Placental pericyte (primary cell): ENCODE data around the genes RNFT2 and WSB2.

DNA sequence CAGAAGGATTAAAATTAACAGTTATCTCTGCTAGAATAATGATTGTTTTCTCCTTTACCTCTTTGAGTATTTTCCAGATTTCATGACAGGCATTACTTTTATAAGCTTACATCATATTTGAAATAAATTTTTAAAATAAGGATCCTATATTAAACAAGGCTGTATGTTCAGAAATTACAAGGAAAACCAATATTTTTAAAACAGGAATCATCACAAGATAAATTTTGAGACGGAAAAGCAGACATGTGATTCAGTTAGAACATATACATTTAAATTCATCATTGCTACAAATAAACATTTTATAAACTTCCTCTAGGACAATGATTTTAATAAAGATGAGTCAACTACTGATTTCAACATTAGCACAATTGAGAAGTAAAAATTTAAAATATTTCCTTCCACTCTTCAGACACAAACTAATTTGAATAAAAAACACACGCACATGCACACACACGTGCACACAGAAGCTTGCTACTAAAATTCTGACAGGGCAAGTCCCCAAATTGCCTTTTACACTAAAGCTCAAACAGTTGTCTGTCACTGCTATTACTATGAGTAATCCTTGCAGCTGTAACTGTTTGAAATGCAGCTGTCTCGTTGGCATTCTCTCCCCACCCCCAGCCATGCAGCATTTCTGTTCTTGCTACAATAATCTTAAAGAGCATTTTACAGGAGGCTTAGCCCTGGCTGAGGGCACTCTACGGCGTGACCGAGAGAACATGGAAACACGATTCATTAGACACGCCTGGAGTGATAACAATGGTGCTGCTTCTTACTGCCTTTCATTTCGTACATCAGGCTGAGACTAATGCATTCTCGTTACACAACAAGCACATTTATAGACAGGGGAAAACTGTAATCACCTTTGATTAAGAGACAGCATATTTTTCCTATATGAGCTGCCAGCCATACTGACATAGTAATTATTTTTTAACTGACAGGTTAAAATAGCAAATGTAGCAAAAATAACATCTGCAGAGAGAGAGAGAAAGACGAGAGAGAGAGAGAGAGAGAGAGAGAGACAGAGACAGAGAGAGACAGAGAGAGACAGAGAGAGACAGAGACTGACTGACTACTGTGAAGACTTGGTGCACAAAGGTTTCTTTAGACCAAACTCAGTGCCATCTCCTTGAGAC is 154.0 kb downstream of the MED13L start:
- CAGE, long polyA plus RNA: no peak

DNA sequence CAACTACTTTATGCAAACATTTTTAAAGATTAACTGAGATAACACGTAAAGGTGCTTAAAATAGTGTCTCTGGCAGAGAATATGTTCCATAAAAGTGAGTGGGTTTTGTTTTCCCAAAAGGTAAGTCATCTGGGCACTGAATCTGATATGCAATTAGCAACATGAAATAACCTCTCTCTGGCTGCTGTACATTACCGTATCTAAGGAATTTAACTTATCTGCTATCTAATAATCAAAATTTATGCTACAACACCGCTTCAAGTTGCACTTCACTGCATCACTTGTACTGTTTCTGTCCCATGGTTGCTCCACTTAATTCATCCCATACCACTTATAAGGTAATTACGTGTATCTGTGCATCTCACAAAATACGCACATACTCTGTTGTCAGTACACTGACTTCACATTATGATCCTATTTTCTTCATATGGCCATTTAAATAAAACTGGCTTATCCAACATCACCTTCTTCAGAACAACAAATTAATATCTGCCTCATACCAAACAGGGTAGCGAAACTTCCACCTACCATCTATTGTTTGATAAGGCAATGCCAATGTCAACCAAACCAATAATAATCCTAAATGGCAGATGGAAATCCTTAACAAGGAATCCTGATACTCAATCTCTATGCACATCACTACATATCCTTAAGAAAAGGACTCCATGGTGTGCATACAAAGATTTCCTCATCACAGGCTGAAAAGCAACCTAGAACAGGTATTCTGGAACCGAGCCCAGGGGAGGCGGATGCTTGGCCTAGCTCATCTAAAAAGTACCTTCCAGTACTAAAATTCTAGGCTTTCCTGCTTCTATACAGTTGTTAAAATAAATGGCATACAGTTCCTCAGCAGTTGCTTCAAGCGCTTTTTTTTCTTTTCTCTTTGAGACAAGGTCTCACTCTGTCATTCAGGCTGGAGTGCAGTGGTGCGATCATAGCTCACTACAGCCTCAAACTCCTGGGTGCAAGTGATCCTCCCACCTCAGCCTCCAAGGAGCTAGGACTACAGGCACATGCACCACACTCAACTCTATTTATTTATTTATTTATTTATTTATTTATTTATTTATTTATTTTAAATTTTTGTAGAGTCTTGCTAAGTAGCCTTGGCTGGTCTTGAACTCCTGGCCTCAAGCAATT is 132.5 kb downstream of the MED13L start:
- CAGE, long polyA plus RNA: no peak

DNA sequence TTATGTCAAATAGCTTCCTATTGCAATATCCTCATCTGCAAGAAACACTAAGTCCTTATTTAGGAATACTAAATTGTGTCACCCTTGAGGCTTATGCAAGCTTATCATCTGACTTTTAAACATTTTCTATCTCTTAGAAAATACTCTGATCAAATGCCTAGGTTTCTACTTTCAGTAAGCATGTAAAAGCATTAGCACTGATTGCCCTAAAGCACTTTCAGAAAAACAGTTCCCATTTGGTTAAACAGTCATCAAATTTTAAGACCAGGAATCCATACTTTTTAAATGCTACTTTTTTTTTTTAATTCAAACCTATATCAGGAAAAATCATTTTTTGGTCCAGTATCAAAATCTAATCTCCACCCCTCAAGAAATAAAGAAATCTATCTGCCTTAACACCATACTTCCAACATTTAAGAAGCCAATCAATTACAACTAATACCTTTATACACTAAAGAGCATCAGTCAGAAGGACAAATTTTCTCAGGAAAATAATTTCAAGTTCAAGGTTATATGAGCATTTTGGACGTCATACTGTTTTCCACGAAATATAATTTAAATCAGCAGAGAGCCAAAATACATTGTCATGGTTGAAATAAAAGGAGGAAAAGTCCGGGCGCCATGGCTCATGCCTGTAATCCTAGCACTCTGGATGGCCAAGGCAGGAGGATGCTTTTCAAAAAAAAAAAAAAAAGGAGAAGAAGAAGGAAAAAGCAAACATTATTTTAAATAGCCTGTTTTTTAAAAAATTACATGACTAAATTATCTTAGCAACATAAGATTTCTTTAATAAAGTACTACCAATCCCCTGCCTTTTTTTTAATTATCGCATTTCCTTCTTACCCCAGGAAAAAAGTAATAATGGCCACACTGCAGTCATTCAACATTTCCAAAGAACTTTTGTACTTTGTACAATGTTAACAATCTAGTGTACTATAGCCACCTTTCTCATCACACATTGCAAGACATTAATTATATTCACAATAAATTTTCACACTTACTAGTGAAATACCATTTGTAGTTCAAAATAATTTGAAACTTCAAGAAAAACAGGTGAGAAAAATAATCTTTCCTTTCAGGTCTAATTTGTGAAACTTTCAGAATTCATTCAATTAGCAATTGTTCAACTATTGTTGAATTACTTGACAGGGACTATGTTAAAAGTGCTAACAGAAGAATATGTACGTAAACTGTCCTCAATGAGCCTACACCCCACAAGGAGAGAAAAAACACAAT is 77.7 kb downstream of the MED13L start:
- CAGE, long polyA plus RNA: no peak

- CAGE, long polyA plus RNA: no peak
Observed at GRCh38 chr12:116276532-116277481, 686 bp downstream of the MED13L start.

DNA sequence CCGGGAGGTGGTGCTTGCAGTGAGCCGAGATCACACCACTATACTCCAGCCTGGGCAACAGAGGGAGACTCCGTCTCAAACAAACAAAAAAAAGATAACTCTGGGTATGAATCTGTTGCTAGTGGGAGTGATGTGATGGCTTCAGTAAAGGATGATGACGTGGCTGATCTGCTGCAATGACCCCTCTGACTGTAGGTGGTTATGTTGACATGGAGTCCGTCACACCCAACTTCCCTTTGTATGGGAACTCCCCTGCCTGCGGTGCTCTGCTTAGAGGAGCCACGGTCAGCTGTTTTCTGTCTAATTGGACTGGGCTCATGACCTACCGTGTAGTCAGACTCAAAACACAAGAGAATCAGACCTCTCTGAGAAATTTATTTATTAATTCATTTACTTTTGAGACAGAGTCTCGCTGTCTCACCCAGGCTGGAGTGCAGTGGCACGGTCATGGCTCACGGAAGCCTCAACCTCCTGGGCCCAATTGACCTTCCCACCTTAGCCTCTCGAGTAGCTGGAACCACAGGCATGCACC is 59.2 kb upstream of the MED13L start:
- CAGE, long polyA plus RNA: no peak

- CAGE, long polyA plus RNA: no peak
Observed at GRCh38 chr12:116434684-116435206, 124.4 kb upstream of the MAP1LC3B2 start.

DNA sequence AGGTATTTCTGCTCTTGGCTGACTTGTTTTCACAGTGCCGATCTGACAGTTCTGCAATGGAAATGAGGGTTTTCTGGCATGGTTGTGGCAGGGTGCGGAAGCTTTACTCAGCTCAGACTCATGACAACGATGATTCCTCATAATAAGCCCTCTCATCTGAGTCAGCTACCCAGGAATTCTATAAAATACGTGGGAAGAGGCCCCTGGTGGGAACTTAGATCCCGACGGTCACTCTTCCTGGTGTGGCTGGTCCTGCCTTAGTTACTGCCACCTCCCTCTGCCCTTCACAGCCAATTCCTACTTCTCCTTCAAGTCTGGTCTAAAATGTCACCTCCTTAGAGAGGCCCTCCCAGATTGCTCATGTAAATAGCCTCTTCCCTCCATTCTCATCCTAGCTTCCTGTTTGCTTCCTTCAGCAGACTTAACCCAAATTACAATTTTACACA is 104.2 kb upstream of the MAP1LC3B2 start:
- CAGE, long polyA plus RNA: no peak

DNA sequence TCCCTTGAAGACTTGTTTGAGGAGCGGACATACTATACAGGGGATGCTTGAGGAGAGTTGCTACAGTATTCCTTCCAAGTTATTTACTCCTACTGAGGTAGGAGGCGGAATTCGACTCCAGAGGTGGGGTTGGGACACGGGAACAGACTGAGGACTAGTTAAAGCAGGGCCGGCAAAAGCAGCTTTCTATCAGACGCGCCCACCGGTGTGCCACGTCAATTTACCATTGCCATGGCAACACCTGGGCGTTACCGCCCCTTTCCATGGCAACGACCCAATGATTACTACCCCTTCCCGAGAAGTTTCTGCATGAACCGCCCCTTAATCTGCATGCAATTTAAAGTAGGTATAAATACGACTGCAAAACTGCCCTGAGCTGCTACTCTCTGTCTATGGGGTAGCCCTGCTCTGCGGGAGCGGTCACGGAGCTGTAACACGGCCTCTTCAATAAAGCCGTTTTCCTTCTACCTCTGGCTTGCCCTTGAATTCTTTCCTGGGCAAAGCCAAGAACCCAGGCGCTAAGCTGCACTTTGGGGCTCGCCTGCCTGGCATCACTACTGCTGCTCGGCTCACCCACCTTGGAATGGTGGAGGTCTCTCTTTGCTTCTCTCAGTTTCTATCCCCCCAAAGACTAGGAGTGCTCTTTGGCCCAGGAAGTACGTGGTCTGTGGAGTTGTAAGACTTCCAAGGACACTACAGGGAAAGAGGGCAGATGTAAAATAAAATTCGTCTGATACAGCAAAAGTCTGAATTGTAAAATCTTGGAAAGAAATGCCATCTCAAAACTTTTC is 52.8 kb upstream of the MAP1LC3B2 start:
- CAGE, long polyA plus RNA: no peak

- CAGE, long polyA plus RNA: no peak
Observed at GRCh38 chr12:116508618-116509298, 50.4 kb upstream of the MAP1LC3B2 start.

- CAGE, long polyA plus RNA: no peak
Observed at GRCh38 chr12:116552187-116553326, 6.6 kb upstream of the MAP1LC3B2 start.

- CAGE, long polyA plus RNA: no peak
Observed at GRCh38 chr12:116737588-116738911, at the start of gene RNFT2. TSS of gene RNFT2 (plus strand) at chr12:116738315.

DNA sequence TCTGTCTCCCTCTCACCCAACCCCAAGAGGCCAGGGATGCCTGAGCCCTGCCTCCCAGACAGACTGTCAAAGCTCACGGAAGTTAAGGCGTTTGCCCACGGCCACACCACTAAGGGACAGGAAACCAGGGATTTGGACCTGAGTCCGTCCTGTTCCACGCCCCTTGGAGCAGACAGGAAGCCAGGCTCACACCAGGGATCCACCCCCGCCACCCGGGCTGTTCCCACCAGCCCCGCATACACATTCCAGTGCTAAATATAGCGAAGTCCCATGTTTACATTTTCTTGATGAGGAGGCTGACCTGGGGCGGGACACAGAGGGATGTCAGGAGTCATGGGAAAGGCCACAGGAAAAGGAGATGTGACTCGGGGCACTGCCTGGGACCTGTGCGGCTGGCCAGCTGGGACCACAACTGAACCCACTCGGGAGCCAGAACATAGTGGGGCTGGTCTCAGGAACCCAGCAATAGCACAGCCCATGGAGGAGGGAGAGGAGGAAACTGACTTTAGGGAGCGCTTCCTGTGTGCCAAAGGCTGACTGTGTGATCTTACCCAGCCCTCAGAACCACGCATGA is 51.0 kb downstream of the TESC start:
- CAGE, long polyA plus RNA: no peak

DNA sequence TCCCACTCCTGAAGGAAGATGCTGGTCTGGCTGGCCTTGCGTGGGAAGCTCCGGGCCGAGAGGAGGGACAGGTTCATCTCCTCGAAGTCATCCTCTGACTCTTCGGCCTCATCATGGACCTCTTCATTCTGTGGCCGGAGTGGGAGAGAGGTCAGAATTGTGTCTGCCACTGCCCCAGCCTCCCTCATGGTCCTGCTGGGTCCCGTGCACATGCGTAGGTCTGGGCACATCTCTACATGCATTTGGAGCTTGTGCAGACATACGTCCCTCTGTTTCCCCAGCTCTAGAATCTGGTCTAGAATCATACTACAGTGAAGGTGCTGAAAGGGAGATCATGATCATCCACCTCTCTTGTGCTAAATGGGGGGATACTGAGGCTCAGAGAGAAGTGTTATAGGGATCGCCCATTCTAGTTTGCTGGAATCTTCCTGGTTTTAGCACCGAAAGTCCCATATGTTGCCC is 163.7 kb upstream of the NOS1 start:
- CAGE, long polyA plus RNA: no peak

GRCh38 chr12:117641497-117642008 is 280.1 kb upstream of the NOS1 start:
- CAGE, long polyA plus RNA: no peak

DNA sequence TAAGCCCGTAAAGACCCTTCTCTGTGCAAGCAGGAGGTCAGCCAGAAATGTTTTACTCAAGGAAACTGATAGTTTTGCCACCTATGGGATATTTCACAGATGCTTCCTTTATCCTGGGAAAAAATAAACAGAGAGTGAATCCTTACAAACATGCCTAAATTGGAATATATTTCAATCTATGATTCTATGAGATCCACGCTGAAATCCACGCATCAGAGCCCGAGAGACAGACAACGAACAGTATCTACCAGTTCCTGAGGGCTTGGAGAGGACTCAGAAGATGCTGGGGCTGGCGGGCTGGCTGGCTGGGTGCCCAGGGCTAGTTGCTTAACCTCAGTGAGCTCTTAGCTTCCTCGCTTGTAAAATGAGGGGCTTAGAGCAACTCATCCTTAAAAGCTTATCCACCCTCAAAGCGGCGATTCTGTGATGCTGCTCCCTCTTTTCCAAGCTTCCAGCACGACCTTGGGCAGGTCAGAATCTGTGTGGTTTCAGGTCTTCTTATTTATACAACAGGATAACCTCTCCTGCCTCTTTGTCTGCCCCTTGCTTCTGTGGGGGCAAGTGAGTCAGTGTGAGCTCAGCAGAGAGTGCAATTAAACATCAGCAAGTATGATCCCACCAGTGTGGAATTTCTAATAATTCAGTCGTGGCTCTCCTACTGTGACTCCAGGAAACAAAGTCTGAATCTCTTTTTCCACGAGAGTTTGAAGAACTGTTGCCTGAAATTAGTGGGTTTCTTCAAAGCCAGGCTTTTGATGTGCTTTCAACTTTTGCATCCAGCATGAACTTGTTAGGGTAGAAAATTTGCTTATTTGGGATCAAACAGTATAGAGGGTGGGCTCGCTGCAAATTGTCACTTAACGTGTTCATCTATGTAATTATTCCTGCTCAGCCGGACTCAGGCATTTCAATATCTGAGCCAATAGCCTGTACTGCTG is 281.8 kb downstream of the KSR2 start:
- CAGE, long polyA plus RNA: no peak

GRCh38 chr12:118055863-118056904 is 4.8 kb downstream of the WSB2 start:
- CAGE, long polyA plus RNA: no peak

DNA sequence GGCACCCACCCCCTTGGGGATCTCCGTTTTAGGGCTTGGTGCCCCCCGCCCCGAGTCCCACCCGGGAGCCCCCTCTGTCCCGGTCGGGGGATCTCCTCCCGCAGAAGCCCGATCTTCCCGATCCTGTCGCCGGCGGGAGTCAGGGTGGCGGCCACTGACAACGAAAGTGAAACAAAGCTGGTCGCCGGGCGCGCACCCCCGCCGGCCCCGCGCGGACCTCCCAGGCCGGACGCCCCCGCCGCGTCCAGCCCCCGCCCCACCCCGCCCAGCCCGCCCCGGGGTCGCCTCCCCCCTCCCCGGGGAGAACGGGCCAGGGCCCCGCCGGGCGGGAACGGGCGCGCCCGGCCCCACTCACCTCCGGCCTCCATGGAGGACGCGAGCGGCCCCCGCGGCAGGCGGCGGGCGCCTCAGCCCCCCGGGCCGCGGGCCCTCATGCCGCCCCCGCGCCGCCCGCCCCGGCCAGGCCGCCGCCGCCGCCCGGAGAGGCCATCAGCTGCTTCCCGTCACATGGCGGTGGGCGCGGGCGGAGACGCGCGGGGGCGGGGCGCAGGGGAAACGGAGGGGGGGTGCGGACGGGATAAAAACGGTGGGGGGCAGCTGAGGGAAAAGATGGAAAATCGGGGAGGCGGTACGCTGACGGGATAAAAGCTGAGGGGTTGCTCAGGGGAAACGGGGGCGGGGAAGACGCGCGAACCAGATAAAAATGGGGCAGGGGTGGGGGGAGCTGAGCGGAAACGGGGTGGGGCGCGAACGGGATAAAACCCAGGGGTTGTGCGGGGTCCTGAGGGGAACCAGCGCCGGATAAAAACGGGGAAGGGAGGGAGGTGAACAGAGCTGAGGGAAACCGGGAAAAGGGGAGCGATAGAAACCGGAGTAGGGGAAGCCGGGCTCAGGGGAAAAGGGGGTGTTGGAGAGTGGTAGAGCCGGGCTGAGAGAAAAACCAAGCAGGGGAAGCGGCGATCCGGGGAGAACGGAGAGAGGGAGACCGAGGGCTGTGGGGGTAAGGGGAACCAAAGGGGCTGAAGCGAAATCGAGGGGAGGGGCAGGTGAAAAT is at the start of gene WSB2:
TSS of gene WSB2 (minus strand) at position 499 of the 1,054 bp plus-strand sequence.
- CAGE, long polyA plus RNA: no peak

GRCh38 chr12:118061735-118062906 is 1.1 kb upstream of the WSB2 start:
- CAGE, long polyA plus RNA: no peak

- CAGE, long polyA plus RNA: no peak
Observed at GRCh38 chr12:118120318-118121608, 15.2 kb upstream of the PEBP1 start.

GRCh38 chr12:118188861-118189340 is 53.0 kb downstream of the PEBP1 start:
- CAGE, long polyA plus RNA: no peak